PFSK-1 (cell line): ENCODE results near the gene ATP6V0E1.

- RRBS = no CpG with 5 or more reads among the region's 4 CpGs
Measured at GRCh38 chr5:172785613-172786065, 14.6 kb upstream of the DUSP1 start.

DNA sequence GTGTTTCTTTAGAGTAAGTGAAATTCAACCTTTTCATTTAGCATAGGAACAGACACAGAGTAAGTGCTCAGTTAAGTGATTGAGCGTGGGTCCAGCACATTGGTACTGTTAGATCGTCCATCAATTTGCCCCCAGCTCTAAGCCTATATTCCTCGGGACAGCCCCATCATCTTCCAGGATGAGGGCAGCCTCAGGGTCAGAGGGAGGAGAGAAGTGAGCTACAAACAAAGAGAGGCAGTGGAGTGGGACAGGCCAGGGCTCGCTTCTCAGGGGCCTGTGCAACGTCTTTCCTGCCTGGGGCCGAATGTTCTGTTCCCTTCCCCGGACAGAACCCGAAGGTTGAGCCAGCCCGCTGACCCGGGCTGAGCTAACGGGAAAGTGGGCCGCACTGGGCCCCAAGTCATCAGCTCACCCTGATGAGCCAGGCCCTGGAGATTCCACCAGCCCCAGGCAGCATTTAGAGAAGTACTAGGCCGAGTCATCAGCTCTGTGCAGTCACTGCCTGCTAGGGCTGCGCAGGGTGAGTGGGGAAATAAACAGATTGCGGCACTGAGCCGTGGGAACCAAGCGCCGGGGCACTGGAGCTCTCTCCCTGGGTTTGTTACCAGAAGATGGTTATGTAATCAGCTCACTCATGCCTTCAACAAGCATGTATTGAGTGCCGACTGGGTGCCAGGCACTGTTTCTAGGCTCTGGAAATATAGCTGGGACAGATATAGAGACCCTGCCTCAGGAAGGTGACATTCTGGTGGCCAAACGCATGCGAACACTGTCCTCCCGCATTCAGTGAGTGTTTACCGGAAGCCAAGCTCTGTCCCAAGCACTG, 29.1 kb upstream of the DUSP1 start:
- RRBS = 31% methylated on average over 3 of the region's 23 CpGs

DNA sequence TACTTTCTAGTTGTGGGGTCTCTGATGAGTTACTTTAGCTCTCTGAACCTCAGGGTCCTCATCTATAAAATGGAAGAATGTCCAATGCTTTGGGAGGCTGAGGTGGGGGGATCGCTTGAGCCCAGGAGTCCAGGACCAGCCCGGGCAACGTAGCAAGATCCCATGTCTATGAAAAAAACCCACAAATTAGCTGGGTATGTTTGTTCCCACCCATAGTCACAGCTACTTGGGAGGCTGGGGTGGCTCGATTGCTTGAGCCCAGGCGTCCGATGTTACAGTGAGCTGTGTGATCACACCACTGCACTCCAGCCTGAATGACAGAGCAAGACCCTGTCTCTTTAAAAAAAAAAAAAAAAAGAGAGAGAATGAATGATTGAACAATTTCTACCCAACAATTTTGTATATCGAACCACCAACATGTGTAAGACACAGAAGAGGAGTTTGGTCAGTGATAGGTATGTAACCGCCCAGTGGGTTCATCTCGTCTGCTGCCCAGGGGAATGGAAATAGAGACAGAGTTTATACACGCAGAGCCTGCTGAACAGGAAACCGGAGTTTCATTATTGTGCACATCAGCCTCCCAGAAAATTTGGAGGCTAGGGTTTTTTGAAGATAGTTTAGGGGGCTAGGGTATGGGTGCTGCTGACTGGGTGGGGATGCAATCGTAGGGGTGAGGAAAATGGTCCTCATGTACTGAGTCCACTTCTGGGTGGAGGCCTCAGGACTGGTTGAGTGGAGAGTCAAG, 26.2 kb upstream of the ERGIC1 start:
- RRBS = no CpG with 5 or more reads among the region's 12 CpGs

- RRBS = no CpG with 5 or more reads among the region's 2 CpGs
Measured at GRCh38 chr5:172816841-172817160, 17.2 kb upstream of the ERGIC1 start.

- RRBS = no CpG with 5 or more reads among the region's 17 CpGs
Measured at GRCh38 chr5:172840016-172840726, 6.1 kb downstream of the ERGIC1 start.

DNA sequence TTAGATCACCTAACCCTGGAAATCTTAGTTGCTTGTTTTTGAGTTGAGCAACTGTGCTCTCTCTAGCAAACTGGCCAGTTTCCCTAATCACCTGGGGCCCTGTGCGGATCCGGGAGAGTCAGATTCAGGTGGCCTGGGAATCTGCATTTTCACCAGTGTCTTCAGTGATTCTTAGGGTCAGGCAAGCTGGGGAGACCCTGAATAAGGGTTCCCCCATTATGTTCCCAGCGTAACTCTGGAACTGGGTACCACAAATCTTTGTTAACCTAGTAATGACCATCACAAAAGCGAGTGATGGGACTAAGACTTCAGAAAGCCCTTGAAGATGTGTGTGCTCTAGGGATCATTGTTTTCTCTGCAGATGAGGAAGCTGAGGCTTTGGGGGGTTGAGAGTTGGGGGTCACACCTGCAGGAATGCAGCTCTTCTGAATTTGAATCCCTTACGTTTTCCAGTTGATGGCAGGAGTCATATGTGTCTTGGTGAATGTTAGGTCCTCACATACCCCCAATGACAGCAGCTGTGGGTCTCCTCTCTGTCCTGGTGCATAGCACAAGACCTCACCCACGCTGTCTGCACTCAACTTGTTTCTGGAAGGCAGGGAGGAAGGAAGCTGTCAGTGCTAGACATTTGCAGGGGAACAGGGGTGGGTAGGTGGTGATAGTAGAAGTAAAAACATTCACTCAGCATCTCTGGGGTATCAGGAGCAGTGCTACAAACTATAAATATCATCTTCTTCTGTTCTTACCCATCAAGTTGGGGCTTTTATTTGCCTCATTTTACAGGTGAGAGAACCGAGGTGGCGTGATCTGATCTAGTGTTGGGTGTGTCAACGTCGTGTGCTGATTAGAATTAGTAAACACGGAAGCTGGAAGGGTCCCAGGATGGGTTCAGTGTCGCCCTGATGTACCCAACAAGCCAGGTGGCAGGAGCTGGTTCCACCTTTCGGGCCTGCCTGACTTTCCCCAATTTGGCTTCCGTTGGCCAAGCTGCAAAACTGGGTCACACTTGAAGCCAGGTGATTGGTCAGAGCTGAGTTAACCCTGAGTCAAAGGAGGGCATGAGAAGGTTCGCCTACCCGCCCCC, 15.5 kb downstream of the ERGIC1 start:
- RRBS = no CpG with 5 or more reads among the region's 16 CpGs

- RRBS = no CpG with 5 or more reads among the region's 7 CpGs
Measured at GRCh38 chr5:172859411-172859968, 25.4 kb downstream of the ERGIC1 start.

- RRBS = no CpG with 5 or more reads among the region's 24 CpGs
Measured at GRCh38 chr5:172932224-172933100, 26.8 kb upstream of the RPL26L1 start.

DNA sequence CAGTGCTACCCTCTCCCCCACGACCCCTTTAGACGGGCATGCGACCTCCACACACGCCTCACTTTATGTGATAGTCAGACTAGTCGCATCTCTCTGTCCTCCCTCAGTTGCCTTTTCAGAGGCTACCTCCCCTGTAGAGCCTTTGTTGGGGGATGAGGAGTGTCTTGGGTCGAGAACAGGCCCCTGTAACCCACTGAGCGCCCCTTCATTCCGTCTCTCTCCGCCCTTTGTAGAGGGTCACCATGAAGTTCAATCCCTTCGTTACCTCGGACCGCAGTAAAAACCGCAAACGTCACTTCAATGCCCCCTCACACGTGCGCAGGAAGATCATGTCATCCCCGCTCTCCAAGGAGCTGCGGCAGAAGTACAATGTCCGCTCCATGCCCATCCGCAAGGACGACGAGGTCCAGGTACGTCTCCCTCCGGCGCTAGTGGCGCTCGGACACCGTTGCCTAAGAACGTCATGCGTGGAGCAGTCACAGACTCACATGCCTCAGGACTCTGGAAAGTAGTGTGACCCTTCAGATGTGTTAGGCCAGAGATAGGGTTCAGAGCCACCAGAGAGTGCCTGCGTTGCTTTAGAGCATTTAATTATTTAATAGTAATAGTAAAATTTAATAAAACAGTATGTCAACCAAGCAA, 529 bp downstream of the RPL26L1 start:
- RRBS = no CpG with 5 or more reads among the region's 31 CpGs

DNA sequence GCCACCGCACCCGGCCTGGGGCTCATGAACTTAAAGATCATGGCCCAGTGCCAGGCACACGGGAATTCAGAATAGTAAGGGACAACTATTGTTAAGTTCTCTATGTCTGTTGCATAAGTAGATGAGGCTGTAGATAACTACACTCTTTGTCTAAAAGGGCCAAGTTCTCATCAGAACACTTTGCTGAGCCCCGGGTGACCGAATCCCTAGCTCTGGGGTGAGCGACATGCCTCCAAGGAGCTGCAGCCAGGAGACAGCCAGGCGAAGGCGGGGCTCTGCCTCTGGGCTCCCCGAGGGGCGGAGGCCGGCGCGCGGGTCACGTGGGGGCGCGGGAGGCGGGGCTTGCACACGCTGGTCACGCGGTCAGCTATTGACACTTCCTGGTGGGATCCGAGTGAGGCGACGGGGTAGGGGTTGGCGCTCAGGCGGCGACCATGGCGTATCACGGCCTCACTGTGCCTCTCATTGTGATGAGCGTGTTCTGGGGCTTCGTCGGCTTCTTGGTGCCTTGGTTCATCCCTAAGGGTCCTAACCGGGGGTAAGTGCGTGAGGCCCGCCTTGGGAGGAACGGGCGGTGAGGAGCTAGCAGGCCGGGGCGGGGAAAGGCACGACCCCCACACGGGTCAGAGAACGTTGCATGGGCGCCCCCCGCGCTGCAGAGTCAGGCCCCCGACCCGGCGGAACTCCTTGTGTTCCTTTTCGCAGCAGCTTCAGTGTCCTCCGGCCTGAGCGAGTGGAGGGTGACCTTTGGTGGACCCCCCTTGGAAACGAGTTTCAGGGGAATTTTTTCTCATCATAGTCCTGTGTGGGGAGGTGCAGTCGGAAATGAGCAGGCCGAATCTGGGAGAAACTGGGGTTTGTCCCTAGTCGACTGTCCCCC, at the start of gene ATP6V0E1:
ATP6V0E1 (plus strand) TSS at position 345 of the 880 bp plus-strand sequence.
- RRBS = 1% methylated on average over 20 of the region's 55 CpGs

GRCh38 chr5:173040137-173040336, 16.1 kb upstream of the CREBRF start:
- RRBS = no CpG with 5 or more reads among the region's 4 CpGs

DNA sequence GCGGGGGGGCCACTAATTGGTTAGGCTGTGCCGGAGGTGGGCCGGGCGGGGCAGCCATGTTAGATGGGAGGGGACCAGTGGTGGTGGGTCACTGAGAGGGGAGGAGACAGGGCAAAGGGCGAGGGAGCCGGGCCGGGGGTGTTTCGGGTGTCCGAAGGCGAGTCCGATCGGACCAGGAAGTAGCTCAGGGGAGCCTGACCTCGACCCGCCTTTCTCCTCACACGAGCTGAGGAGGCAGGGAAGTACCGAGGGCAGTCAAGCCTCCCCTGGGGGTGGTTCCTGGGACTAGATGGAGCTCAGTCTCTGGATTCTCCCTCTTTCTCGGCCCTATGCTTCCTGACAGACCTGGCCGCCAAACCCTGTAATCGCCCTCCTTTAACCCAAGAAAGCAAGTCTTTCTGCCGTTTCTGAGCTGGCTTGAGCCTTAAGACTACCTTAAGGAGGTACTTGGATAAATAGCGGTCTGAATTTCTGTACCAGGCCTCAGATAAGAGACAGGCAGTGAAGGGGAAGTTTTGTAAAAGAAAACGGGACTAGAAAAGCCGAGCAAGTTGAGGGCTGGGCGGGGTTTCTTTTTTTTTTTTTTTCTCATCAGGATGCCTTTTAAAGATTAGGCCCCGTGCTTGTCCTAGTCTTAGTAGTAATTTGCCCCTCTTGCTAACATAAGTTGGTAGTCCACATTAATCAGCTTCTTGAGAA, 1.2 kb downstream of the CREBRF start:
- RRBS = 3% methylated on average over 2 of the region's 25 CpGs

GRCh38 chr5:173238115-173239116, 3.4 kb upstream of the NKX2-5 start:
- RRBS = 2% methylated on average over 18 of the region's 77 CpGs

DNA sequence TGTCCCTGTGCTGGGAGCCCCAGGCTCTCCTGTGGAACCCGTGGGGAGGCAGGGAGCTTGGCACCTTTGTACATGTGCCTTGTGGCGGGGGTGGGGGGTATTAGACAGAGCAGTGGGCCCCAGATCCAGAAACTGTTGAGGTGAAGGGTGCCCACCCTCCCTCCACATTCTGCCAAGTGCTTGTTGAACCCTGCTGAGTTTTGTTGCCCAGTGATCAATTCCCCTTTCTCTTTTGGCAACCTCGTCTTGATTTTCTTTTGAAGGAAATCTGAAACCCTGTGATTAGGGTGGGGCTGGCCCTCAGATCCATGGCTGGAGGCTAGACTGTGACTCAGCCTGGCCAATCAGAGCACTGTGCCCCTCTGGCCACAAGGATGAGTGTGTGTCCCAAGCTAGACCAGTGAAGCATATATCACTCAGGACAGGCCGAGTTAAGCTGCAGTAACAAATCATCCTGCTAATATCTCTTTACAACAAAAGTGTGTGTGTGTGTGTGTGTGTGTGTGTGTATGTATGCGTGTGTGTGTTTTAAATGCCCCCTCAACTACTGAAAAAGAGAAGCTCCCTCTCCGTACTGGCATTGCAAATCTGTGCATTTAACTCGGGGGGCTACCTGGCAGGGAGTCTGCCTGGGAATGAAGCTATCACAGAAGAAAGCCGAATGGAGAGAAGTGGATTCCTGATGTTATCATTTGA, 25.8 kb downstream of the STC2 start:
- RRBS = no CpG with 5 or more reads among the region's 8 CpGs

- RRBS = no CpG with 5 or more reads among the region's 7 CpGs
Measured at GRCh38 chr5:173772343-173772808, 115.8 kb upstream of the CPEB4 start.

GRCh38 chr5:173895619-173896423, 7.7 kb downstream of the CPEB4 start:
- RRBS = no CpG with 5 or more reads among the region's 7 CpGs

- RRBS = no CpG with 5 or more reads among the region's 6 CpGs
Measured at GRCh38 chr5:173915363-173915879, 27.3 kb downstream of the CPEB4 start.

GRCh38 chr5:173932660-173933306, 44.6 kb downstream of the CPEB4 start:
- RRBS = no CpG with 5 or more reads among the region's 3 CpGs

GRCh38 chr5:173947187-173947607, 41.8 kb upstream of the C5orf47 start:
- RRBS = no CpG with 5 or more reads among the region's 3 CpGs

- RRBS = 1% methylated on average over 3 of the region's 40 CpGs
Measured at GRCh38 chr5:173972548-173973592, 16.1 kb upstream of the C5orf47 start.